Neural cell (in vitro differentiated cells): ENCODE results near the genes JPH2, FITM2, ADA, WFDC12 and SPINT3.

GRCh38 chr20:44186548-44187808 lies at the start of gene JPH2:
Gene JPH2 (minus strand): TSS chr20:44187188.
- RAMPAGE, long total RNA = no peak

GRCh38 chr20:44309406-44310047 lies 1.5 kb downstream of the FITM2 start:
- RAMPAGE, long total RNA = no peak

DNA sequence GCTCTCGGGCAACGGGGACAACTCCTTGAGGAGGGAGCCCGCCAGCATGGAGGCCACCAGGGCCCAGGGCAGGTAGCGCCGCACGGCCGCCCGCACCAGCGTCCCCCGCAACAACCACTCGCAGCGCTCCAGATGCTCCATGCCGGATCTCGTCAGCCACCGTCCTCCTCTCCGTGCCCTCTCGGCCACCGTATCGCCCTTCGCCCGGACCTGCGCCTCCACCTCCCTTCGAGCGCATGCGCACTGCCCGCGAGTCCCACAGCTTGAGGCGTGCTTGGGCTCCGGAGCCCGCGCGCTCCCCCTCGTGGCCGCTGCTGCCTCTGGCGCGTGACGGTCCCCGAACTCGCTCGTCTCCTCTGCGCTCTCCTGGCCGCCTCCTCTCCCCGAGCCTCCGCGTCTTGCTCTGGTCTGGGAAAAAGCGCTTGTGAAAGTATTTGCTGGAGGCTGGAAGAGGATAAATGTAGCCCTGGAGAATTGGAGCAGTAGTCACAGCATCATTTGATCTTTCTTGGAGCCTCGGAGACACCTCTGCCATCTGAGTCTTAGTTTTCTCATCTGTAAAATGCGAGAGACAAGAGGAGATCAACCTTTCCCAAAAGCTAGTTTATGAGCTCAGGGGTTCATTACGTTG lies at the start of gene FITM2:
Gene FITM2, minus strand, starts transcription at position 195 of the 631 bp plus-strand sequence.
- RAMPAGE, long total RNA = start-site peak on the minus strand centred at position 207 of the sequence, 85 bp wide, 149 and 226 reads in 2 replicates

DNA sequence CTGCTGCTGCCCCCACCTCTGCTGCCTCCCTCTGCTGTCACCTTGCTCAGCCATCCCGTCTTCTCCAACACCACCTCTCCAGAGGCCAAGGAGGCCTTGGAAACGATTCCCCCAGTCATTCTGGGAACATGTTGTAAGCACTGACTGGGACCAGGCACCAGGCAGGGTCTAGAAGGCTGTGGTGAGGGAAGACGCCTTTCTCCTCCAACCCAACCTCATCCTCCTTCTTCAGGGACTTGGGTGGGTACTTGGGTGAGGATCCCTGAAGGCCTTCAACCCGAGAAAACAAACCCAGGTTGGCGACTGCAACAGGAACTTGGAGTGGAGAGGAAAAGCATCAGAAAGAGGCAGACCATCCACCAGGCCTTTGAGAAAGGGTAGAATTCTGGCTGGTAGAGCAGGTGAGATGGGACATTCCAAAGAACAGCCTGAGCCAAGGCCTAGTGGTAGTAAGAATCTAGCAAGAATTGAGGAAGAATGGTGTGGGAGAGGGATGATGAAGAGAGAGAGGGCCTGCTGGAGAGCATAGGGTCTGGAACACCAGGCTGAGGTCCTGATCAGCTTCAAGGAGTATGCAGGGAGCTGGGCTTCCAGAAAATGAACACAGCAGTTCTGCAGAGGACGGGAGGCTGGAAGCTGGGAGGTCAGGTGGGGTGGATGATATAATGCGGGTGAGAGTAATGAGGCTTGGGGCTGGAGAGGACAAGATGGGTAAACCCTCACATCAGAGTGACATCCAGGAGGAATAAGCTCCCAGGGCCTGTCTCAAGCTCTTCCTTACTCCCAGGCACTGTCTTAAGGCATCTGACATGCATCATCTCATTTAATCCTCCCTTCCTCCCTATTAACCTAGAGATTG lies 45.3 kb upstream of the TTPAL start:
- RAMPAGE, long total RNA = no peak

DNA sequence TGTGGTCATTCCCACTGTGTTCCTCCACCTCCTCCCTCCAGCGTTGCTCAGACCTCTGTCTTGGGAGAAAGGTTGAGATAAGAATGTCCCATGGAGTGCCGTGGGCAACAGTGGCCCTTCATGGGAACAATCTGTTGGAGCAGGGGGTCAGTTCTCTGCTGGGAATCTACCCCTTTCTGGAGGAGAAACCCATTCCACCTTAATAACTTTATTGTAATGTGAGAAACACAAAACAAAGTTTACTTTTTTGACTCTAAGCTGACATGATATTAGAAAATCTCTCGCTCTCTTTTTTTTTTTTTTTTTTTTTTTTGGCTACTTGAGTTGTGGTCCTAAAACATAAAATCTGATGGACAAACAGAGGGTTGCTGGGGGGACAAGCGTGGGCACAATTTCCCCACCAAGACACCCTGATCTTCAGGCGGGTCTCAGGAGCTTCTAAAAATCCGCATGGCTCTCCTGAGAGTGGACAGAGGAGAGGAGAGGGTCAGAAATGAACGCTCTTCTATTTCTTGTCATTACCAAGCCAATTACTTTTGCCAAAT lies 43.5 kb upstream of the TTPAL start:
- RAMPAGE, long total RNA = no peak

- RAMPAGE, long total RNA = no peak
Observed at GRCh38 chr20:44467997-44468229, 7.8 kb upstream of the TTPAL start.

- RAMPAGE, long total RNA = no peak
Observed at GRCh38 chr20:44471281-44471987, 4.2 kb upstream of the TTPAL start.

GRCh38 chr20:44587669-44588115 lies 5.3 kb downstream of the PKIG start:
- RAMPAGE, long total RNA = no peak

DNA sequence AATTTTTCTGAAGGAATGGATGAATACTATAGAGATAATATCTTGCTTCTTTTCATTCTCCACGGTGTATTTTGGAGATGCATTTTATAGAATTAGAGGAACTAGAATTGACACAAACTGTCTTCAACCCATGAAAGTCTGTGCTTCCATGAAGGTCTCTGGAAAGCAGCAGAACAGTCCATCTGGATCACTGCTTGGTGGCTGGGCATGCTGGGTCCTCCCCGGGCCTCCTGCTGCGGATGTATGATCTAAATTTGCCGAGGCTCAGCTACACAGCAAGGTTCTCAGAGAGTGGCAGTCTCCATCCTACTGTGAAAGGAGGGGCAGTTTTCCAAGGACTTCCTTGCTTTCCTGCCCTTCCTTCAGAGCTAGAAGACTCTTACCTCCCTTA lies 15.1 kb downstream of the PKIG start:
- RAMPAGE, long total RNA = no peak

- RAMPAGE, long total RNA = no peak
Observed at GRCh38 chr20:44651495-44652116, at the start of gene ADA. Gene ADA (minus strand): TSS chr20:44651699.

DNA sequence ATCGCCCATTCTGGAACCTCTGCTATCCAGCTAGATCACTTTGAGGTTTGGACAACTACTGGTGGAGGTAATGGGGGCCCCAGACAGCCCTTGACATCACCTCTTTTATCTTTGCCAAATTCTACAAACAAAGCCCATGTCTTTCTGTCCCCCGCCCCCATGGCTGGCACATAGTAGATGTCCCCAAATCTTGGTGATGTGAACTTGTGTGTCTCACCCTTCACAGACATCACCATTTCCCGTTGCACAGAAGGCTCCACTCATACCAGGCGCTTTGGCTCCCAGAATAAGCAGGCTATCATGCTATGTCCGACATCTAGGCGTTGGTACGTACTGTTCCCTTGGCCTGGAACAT lies 1.1 kb upstream of the CCN5 start:
- RAMPAGE, long total RNA = no peak

DNA sequence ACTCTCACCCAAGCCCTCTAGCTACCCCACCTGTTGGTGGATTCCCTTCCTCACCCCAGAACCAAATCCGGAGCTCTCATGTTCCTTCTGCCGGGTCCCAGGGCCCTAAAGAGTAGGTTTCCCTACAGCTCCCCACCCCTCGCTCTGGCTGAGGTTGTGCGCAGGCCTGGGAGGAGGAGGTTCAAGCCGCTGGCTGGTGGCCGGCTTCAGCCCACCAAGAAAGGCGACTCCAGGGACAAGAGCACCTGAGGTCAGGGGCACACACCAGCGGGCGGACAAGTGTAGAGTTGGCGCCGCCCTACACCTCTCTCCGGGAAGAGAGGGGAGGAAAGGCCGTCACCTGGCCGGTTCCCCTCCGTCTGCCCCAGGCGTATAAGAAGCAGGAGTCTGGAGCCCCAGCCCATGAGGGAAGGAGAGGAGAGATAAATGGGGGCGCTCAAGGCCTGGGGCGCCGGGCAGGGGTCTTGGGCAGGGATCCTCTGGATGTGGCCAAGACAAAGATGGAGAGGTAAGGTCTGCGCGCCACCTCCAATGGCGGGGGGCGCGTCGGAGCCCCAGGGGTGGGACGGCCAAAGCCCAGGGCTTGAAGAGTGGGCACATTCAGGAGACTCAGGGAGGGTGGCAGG lies 988 bp downstream of the RIMS4 start:
- RAMPAGE, long total RNA = start-site peak on the plus strand centred at position 279 of the sequence, 62 bp wide, 6 and 6 reads in 2 replicates

DNA sequence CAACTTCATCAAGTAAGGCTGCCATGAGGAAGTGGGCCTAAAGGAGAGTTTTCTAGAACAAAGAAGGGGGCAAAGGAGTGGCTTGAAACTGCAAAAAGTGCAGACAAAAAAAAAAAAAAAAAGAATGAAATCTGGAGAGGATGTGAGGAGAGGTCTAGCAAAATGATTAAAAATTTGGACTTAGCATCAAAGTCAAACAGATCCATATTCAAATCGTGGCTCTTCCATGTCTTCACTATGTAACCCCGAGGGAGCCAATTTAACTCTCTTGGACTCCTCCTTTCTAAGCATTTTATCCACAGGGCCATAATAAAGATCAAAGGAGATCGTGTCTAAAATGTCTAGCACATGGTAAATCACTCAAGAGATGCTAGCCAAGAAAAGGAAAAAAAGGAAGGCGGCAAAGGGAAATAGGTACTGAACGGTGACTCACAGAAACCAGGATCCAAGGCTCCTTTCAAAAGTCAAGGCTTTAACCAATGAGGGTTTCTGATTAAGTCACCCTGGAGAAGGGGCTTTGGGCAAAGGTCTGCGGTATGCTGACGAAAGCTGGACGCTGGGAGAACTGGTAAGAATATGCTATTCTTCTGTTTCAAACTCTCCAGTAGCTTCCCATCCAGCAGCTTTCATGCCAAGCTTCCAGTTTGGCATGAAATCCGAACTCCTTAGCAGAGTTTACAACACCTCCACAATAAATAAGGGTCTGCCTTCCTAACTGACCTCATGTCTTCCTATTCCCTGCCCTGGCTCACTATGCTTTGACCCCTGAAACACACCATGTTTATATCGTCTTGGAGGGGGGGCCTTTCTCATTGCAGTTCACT lies 1.2 kb downstream of the TOMM34 start:
- RAMPAGE, long total RNA = no peak

GRCh38 chr20:45000239-45000551 lies 33.9 kb downstream of the STK4 start:
- RAMPAGE, long total RNA = no peak

GRCh38 chr20:45116154-45116379 lies 1.1 kb upstream of the WFDC5 start:
- RAMPAGE, long total RNA = no peak

DNA sequence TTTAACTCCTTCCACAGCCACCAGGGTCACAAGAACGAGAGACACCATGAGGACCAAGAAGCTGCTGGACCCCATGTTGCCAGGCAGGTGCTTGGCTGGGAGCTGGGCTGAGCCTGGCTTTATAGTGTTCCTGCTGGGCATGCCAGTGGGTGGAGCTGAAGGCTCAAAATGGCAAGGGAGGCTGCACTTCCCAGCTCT lies at the start of gene WFDC12:
Gene WFDC12, minus strand, starts transcription at position 93 of the 198 bp plus-strand sequence.
- RAMPAGE, long total RNA = no peak

- RAMPAGE, long total RNA = no peak
Observed at GRCh38 chr20:45138492-45139333, 14.4 kb upstream of the WFDC12 start.

DNA sequence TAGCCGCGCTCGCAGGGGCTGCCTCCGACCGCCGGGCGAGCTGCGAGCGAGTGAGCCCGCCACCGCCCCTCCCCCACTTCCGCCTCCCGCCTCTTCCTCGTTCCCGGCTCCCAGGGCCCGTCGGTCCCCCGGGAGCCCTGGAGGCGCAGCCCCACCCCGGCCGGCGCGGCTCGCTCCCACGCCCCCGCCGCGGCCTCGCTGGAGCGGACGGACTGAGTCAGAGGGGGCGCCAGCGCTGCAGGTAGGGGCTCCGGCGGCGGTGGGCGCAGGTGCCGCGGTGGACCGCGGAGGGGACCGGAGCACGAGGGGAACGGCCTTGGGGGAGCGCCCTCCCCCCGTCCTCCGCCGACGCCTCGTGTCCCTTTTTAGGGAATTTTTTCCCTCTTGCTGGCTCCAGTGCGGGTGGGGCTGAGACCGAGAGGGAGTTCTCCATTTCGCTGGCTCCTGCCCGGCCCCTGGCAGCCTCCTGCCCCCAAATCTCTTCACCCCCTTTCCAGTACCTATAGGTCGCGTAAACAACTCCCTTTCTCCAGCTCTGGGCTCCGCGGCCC lies 1.5 kb upstream of the DBNDD2 start:
- RAMPAGE, long total RNA = no peak

DNA sequence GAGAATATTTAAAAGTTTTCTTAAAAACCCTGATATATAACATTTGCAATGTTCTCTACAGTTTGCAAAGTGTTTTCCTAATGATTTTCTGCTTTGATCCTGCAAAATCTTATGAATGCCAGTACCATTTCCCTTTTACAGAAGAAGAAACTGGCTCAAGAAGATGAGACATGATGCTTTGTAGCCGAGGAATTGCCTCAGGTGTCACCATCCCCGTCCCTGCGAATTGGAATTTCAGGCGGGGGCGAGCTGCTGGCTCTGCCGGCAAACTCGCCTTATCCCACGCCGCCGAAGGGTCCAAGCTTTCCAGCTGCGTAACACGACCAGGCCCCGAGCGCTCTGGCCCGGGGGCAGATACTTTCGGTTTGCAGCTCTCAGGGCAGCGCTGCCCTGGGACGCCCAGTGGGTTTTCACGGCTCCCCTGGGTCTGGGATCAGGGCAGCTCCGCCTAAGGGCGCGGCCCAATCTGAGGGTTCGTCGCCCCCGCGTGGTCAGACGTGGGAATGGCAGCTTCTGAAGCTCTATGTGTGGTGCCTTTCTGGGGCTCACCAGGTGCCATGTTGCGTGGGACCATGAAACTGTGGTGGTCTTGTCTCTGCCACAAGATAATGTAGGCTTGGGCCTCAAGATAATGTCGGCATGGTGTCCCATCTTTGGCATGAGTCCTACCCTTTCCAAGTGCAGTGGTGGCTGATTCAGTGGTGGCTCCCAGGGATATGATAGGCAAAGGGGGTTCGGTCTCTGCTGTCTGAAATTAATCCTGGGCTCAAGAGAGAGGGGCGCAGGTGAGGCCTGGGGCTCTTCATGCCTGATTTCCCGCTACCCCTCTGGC lies 20.9 kb downstream of the PIGT start:
- RAMPAGE, long total RNA = no peak

- RAMPAGE, long total RNA = no peak
Observed at GRCh38 chr20:45515416-45515800, at the start of gene SPINT3. Gene SPINT3 (minus strand): TSS chr20:45515622.